Measurements from ENCODE around the genes POMT2 and DIO2.

DNA sequence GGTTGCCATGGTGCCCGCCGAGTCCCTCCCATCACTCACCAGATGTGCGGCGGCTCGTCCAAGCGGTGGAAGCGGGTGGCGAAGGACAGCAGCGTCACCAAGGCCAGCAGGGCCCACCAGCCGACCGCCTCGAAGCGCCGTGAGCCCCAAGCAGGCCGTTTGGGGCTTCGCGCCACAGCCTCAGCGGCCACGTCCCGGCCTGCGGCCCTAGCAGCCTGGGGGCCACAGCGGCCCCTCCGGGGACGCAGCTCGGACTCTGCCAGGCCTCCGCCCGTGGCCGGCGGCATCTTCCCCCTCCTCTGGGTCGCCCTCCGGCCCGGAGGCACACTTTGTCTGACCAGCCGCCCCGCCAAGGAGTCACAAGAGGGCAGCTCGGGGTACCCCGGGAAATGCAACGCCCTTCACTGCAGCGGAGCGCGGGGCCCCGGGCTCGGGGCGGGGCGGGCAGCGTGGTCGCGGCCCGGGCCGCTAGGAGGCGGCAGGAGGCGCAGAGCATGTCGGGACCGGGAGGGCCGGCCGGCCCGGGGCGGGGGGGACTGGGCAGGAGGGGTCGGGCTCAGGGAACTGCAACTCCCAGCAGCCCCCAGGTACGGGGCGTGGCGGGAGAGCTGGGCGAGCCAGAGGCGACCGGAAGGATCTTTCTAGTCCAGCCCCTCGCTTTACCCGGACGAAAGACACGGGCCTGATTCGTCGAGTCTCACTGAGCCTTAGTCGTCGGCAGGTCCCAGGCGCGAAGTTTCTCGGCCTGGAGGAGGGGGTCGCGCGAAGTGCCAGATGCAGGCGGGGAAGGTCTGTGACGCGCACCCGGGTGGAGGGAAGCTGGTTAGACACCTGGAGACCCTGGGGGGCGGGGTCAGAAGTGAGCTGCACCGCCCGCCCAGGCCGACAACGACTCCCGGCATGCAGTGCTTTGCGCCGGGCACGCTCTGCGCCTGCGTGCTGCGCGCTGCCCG lies at the start of gene POMT2:
TSS of gene POMT2 (minus strand) at position 489 of the 953 bp plus-strand sequence.
- PRO-cap, 2 experiments: peak in 2 of 2 experiments; most common plus-strand start position 41 of the sequence (in 2); most common minus-strand start position 894 of the sequence (in 2)

DNA sequence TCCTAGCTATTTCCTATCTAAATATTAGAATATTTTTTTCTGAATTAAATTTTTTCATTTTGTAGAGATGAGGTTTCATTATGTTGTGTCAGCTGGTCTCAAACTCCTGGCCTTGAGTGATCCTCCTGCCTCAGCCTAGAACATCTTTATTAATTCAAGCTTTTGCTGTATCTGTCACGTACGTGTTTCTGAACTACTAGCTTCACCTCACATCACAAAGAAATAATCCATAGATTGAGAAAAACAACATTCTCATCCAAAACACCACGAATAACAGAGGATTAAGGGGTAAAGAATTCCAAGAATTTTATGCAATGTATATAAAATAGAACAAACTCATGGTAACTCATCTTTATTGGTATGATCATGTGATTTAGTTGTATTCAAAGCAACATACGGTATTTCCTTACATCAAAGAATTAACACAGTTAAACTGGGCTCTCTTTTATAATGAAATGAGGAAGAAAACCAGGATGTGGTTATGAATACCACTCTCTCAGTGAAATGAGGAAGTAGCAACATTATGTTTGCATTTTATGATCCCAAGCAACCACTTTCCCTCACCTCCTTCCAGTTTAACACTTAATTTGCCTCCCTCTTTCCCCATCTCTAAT lies 23.1 kb downstream of the SPTLC2 start:
- PRO-cap, 2 experiments: no peak in any of the 2 experiments

DNA sequence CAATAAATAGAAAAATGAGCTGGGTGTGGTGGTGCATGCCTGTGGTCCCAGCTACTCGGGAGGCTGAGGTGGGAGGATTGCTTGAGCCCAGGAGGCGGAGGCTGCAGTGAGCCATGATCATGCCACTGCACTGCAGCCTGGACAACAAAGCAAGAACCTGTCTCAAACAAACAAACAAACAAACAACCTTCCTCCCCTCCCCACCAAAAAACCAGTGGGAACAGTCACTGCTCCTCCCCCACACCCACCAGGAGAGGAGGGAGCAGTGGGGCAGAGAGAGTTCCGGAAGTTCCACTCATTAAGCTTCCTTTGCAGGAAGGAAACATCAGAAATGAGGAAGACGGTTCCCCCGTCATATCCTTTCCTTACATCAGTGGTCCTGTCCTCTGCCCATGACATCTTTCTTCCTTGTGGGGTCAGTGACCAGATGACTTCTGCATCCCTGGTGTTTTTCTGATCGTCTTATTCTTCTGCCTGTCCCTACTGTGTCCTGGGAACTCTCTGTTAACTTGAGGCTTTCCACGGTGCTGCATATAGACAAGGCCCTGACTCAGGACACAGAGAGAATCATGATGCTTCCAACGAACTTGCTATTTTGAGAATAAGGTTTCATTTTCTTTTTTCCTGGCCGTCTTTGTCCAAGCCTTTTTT lies 40.8 kb upstream of the SPTLC2 start:
- PRO-cap, 2 experiments: no peak in any of the 2 experiments

GRCh38 chr14:77663157-77663774 lies 44.6 kb downstream of the ALKBH1 start:
- PRO-cap, 2 experiments: no peak in any of the 2 experiments

GRCh38 chr14:77686952-77687654 lies 20.7 kb downstream of the ALKBH1 start:
- PRO-cap, 2 experiments: no peak in any of the 2 experiments

DNA sequence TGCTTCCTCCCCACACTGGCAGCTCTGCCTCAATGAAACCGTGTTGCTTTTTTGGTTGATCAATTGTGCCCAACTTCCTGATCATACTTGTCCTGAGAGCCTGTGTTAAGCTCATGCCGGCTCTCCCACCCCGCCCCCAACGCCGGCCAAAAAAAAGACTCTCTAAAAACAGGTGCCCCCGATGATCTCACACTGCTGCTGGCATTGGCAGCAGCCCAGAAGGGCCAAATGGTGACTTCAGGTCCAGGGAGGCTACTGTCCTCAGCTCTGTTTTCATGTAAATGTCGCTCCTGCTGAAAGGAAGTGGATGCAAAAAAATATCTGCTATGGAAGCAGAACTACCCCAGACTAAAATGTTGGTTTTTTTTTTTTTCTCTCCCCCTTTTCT lies 395.8 kb downstream of the NRXN3 start:
- PRO-cap, 2 experiments: no peak in any of the 2 experiments

- PRO-cap, 2 experiments: no peak in any of the 2 experiments
Measured at GRCh38 chr14:78566435-78566944, 396.3 kb downstream of the NRXN3 start.

- PRO-cap, 2 experiments: no peak in any of the 2 experiments
Measured at GRCh38 chr14:79861340-79862544, 349.6 kb downstream of the DIO2 start.

- PRO-cap, 2 experiments: peak in 2 of 2 experiments; most common plus-strand start chr14:80211429 (in 2); most common minus-strand start chr14:80211302 (in 1)
Measured at GRCh38 chr14:80211143-80211891, at the start of gene DIO2. DIO2 (minus strand) TSS chr14:80211504.

DNA sequence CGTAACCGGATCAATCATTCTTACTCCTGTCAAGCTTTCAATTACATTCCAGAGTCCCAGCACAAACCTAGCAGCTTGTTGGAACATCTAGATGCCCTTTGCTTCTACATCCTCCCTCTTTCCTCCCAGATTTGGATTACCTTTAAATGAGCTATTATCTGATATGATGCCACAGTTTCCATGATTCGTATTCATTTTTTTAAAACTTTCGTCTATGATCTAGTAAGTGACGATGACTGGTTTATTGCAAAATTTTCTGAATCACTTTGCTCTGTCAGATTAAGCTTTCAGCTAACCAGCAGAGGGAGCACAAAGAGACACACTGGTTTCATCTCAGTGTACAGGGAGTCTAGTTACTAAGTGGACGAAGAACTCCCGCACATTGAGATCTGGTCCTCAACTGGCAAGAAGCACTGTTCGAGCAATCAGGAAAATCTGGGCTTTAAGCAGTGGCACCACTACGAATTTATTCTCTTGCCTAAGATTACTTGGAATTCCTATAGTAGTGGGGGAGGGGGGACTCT lies 40.8 kb downstream of the TSHR start:
- PRO-cap, 2 experiments: no peak in any of the 2 experiments

DNA sequence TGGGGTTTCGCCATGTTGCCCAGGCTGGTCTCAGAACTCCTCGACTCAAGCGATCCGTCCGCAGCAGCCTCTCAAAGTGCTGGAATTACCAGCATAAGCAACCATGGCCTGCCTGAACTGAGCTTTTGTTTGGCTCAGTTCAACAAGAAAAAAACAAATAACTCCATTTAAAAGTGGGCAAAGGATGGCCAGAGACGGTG lies 62.0 kb downstream of the GTF2A1 start:
- PRO-cap, 2 experiments: no peak in any of the 2 experiments

DNA sequence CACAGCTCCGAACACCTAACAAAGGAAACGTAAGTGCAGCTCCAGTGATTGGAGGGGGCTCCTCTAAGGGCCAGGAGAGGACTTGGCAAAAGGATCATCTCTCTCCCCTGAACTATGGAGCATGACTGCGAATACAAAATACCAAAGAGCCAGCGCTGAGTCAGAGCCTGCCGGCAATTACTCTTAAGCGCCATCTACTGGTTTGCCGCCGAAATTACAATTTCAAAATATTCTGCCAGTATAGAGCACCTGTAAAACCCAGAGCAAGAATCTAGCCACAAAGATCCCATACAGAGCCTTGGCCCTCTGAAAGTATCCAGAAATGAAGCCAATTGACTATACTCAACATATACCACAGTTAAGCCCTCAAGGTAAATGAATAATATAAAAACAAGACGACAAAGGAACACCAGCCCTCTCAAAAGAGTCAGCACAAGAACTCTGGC lies 50.2 kb downstream of the GTF2A1 start:
- PRO-cap, 2 experiments: peak in 2 of 2 experiments; most common minus-strand start position 114 of the sequence (in 1)

- PRO-cap, 2 experiments: no peak in any of the 2 experiments
Measured at GRCh38 chr14:81216313-81216727, 4.4 kb downstream of the GTF2A1 start.

GRCh38 chr14:81221831-81222520 lies 1.2 kb upstream of the GTF2A1 start:
- PRO-cap, 2 experiments: no peak in any of the 2 experiments

DNA sequence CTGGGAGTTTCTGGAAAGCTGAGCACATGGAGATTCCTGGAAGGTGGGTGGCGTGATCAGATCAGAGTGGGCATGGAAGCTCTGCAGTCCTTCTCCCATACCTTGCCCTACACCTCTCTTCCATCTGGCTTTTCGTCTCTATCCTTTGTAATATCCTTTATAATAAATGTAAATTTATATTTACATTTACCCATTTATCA lies 10.4 kb downstream of the SEL1L start:
- PRO-cap, 2 experiments: no peak in any of the 2 experiments

DNA sequence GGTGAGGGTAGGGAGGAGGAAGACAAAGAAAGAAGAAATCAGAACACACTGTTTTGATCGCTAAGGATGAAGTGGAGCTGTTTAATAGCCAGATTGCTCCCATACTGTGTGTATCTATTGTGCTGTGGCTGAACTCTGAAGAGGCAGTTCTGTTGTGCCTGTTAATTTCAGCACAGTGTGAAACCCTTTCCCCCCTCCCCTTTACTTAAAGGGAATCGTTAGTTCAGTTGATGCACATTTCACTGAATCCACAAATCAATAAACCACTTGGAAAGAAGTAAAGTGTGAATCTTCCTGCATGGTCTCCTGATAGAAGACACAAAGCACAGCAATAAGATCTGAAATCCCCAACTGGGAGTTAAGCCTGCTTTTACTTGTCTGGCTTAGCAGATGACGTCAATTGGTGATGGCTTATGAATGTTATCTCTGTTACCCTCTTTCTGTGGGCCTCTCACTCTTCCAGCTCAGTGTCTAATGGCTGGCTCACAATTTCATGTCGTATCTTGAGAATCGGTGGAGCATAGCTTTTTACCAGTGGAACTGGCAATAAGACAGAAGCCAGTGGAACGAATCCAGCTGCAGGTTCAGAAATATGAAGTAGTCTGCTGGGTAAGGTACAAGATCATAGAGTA lies 413.4 kb upstream of the SEL1L start:
- PRO-cap, 2 experiments: no peak in any of the 2 experiments

DNA sequence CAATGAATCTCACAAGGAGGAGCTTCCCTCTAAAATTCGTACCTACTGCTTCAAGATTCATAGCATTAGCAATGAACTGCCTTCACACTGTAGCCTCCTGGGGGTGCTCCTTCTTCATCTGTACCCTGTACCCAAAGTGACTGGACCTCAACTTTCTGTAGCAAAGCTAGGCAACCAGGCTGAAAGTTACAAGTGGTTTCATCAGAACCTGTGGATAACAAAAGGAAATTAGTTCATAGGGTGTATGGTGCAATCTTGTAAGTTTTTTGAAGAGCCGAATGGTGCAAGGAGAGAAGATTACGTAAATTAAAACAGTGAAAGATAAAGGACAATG lies 1541.7 kb upstream of the FLRT2 start:
- PRO-cap, 2 experiments: no peak in any of the 2 experiments

DNA sequence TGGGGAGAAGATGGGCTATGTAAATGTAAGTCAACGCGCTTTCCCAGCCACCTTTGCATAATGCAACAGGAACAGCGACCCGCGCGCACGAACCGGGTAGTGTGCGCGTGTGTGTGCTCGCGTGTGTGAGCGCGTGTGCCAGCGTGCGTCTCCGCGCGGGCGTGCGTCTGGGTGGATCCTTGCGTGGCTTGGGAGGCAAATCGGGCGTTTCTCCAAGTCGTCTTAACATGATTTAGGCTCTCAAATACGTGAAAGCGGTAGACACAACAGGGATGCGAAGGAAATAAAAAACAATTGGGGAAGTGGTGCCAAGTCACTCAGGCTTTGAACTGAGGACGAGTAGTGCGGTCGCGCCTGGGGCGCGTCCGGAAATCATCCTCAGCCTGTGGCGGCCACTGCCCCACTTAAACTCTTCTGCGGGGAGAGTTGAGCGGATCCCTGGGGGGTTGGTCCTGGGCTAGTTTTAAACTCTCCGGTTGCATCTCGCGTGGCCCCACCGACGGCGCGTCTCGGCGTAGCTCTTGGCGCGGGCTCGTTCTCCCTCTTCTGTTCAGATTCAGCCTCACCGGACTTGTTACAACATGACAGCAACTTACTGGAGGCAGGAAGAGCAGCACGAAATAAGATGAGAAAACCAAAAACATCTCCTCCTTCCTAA lies 1.9 kb downstream of the FLRT2 start:
- PRO-cap, 2 experiments: no peak in any of the 2 experiments

DNA sequence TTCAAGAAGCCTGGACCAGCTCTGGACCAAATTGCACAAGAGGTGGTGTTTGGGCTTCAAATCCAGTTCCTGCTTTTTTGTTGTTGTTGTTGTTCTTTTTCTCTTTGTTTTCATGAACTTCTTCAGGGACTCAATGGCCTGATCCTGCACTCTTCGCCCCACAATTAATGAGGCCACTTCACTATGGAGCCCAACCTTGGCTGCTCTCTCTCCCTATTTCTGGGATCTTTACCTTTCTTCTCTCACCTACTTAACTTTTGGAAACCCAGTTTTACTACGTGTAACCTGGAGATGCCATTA lies 38.5 kb downstream of the FLRT2 start:
- PRO-cap, 2 experiments: no peak in any of the 2 experiments

GRCh38 chr14:86312446-86313099 lies 782.6 kb downstream of the FLRT2 start:
- PRO-cap, 2 experiments: no peak in any of the 2 experiments